Skeletal muscle cell (primary cell): ENCODE measurements around a stretch of chr6.

GRCh38 chr6:136067589-136068015 is 182.5 kb downstream of the MTFR2 start:
- RRBS = no CpG with 5 or more reads among the region's 2 CpGs

GRCh38 chr6:136077823-136078269 is 172.3 kb downstream of the MTFR2 start:
- RRBS = no CpG with 5 or more reads among the region's 4 CpGs

DNA sequence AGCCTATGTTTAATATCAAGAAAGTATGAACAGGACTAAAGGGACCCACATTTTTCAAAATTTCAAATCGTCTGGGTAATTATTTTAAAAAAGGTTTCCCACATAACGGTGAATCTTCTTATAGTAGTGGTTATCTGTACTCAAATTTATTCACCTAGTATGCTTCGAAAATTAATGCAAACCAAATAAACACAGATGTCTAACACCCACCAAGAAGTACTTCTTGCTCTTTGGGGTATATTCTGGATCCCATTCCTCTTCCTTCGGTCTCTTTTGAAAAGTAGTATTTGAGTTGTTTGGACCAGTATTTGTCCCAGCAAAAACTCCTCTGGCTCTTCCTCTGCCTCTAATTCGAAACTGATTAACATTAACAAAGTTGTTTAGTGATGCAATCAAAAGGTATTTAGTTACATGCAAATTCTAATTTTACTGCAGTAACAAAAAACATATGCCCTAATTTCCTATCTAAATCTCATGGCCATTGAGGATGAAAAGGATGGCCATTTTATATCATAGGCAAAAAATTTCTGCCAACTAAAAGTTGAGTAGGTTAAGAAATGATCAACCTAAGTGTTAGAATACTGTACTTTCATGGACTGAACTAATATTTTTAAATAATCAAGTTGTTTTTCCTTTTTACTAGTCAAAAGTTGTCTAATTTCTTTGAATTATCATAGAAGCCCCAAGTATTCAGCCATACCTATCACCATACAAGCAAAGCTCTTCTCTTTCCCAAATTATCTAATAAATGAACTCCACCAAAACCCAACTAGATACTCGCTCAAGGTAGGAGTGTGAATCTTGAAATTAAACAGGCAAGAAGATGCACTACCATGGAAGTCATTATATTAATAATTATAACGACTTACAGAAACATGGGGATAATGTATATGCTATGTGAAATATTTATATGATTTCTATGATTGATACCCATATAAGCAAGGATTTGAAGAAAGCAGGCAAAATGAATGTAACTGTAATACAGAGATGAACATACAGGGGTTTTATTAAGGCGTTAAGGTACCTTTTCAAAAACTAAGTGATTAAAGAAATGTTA is 17.0 kb upstream of the MTFR2 start:
- RRBS = no CpG with 5 or more reads among the region's 8 CpGs

GRCh38 chr6:136285068-136285654 is 4.5 kb downstream of the BCLAF1 start:
- RRBS = no CpG with 5 or more reads among the region's 5 CpGs

DNA sequence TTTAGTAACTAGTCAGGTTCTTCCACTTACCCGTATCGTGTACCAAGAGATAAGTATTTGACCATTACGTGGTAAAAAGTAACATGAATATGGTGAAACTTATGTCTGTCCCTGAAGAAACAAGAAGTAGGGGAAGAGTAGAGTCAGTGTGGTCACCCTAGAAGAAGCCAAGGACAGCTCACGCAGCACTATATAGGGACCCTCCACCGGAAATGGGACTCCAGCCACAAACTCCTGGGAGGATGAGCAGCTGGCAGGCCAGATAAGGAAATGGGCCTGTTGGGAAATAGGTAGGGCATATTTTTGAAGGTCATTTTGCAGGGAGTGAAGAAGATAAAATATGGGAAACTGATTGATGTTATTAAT is 123.2 kb downstream of the MAP7 start:
- RRBS = no CpG with 5 or more reads among the region's 5 CpGs

GRCh38 chr6:136434450-136435213 is 115.6 kb downstream of the MAP7 start:
- RRBS = no CpG with 5 or more reads among the region's 3 CpGs

- RRBS = no CpG with 5 or more reads among the region's 4 CpGs
Observed at GRCh38 chr6:136513544-136513874, 36.7 kb downstream of the MAP7 start.

- RRBS = no CpG with 5 or more reads among the region's 10 CpGs
Observed at GRCh38 chr6:136565828-136566573, 15.8 kb upstream of the MAP7 start.

- RRBS = no CpG with 5 or more reads among the region's 7 CpGs
Observed at GRCh38 chr6:136604832-136605630, 54.8 kb upstream of the MAP7 start.

- RRBS = no CpG with 5 or more reads among the region's 3 CpGs
Observed at GRCh38 chr6:136662340-136662959, 112.2 kb upstream of the MAP7 start.

DNA sequence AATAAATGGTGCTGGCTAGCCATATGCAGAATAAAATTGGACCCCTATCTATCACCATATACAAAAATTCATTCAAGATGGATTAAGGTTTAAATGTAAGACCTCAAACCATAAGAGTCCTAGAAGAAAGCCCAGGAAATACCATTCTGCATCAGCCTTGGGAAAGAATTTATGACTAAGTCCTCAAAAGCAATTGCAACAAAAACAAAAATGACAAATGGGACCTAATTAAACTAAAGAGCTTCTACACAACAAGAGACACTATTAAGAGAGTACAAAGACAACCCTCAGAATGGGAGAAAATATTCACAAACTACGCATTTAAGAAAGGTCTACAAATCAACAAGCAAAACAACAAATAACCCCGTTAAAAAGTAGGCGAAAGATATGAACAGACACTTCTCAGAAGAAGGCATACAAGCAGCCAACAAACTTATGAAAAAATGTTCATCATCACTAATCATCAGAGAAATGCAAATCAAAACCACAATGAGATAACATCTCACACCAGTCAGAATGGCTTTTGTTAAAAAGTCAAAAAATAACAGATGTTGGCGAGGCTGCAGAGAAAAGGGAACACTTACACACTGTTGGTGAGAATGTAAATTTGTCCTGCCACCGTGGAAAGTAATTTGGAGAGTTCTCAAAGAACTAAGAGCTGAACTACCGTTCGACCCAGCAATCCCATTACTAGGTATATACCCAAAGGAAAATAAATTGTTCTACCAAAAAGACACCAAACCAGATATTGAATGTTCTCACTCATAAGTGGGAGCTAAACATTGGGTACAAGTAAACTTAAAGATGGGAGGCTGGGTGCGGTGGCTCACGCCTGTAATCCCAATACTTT is 3.8 kb downstream of the MAP3K5 start:
- RRBS = no CpG with 5 or more reads among the region's 9 CpGs

DNA sequence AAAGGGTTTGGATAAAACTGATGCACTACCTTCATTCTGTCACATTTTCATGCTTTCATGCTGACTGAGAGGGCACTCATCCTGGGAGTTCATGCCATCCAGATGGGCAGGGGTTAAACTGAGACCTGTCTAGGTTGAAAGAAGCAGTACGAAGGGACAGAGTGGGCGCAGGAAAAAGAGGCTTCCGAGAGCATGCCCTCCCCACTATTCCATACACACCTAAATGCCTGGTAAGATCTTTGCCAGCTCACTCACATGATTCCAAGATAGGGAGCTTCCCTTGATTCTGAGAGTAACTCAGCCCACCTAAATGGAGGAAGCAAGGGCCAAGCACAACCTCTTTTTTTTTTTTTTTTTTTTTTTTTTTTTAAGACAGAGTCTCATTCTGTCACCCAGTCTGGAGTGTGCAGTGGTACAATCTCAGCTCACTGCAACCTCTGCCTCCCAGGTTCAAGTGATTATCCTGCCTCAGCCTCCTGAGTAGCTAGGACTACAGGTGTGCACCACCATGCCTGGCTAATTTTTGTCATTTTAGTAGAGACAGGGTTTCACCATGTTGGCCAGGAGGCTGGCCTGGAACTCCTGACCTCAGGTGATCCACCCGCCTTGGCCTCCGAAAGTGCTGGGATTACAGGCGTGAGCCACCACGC is 2.8 kb downstream of the MAP3K5 start:
- RRBS = no CpG with 5 or more reads among the region's 7 CpGs

- RRBS = under 1% methylated on average over 23 of the region's 95 CpGs
Observed at GRCh38 chr6:137043746-137044828, 678 bp downstream of the IL20RA start.

DNA sequence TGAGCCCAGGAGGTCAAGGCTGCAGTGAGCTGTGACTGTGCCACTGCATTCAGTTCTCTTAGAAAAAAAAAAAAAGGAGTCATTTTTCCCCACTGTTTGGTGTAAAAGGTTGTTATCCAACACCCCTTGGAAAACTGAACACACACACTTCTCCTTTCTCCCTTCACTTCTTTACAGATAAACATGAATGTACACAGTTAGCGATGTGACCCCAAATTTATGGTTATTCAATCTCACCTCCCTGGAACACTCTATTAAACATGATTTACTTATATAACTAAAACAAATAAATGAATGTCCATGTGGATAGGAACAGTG is 9.0 kb downstream of the IFNGR1 start:
- RRBS = no CpG with 5 or more reads among the region's 1 CpG

- RRBS = no CpG with 5 or more reads among the region's 5 CpGs
Observed at GRCh38 chr6:137414740-137414962, 79.5 kb downstream of the OLIG3 start.

DNA sequence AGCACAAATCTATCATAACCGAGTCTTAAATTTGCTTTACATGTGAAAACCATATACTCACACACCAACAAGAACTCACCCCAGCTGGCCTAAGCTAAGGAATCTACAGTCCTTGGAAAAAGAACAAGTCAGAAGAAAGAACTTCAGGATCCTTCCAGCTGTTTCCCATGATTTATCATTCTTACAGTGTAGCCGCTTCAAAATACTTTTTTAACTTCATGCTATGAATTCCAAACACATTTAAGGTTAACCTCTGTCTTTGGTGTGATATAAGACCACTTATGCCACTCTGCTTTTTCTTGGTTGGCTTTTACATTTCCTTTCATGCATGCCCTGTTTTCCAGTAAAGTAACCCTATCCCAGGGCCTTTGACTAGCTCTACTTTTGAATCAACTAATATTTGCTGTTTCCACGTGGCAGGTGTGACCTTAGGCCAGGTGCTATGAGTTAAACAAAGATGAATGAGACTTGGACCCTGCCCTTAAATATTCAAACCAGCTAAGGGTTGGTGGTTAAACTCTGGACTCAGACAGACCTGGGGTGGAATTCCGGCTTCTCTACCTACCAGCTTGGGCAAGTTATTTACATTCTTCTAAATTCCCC is 143.9 kb upstream of the TNFAIP3 start:
- RRBS = no CpG with 5 or more reads among the region's 4 CpGs

- RRBS = no CpG with 5 or more reads among the region's 7 CpGs
Observed at GRCh38 chr6:137927778-137928100, 60.7 kb downstream of the TNFAIP3 start.

GRCh38 chr6:137928407-137928879 is 61.4 kb downstream of the TNFAIP3 start:
- RRBS = no CpG with 5 or more reads among the region's 2 CpGs